Foreskin keratinocyte (primary cell): ENCODE data around the genes BCL6 and LPP.

- RAMPAGE, total RNA: no peak
These were observed 15.7 kb downstream of the BCL6 start for GRCh38 chr3:187729500-187730069.

GRCh38 chr3:187733187-187733827 lies 12.0 kb downstream of the BCL6 start:
- RAMPAGE, total RNA: no peak

DNA sequence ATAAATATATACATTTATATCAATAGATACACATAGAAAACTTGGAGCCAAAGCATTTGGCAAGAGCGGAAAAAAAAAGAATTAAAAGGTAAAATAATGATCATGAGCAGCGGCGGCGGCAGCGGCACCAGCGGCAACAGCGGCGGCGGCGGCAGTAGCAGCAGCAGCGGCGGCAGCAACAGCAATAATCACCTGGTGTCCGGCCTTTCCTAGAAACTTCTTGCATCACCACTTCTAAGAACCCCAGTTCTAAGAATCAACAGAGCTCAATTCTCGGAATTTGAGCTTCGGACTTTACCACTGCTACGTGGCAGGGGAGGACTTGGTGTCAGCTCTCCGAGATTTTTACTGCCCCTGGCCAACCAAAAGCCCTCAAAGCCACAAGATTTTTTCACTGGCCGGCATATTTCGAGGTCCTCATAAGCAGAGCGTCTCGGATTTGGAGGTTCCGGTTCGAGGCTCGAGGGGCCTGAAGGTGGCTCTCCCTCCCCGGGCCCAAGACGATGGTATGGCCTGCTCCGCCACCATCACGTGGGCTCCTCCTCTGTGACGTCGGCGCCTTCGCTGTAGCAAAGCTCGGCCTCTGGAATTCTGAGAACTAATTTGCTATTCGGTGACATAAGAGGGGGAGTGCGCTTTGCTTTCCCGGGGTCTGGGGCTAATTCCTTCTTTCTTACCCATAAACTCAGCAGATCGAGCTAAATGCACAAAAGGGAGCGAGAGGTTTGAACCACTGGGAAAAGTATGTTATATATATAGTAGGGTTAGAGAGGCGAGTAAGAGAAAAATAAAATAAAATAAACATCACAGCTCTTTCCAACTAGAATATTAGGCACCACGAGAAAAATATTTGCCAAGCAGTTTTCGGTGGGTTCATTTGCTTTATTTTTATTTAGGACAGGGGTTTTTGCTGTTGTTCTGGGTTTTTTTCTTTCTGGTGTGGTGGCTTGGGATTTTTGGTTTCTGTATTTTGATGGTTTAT lies at the start of gene BCL6:
Gene BCL6, minus strand, starts transcription at position 251 of the 982 bp plus-strand sequence.
- RAMPAGE, total RNA: no peak

DNA sequence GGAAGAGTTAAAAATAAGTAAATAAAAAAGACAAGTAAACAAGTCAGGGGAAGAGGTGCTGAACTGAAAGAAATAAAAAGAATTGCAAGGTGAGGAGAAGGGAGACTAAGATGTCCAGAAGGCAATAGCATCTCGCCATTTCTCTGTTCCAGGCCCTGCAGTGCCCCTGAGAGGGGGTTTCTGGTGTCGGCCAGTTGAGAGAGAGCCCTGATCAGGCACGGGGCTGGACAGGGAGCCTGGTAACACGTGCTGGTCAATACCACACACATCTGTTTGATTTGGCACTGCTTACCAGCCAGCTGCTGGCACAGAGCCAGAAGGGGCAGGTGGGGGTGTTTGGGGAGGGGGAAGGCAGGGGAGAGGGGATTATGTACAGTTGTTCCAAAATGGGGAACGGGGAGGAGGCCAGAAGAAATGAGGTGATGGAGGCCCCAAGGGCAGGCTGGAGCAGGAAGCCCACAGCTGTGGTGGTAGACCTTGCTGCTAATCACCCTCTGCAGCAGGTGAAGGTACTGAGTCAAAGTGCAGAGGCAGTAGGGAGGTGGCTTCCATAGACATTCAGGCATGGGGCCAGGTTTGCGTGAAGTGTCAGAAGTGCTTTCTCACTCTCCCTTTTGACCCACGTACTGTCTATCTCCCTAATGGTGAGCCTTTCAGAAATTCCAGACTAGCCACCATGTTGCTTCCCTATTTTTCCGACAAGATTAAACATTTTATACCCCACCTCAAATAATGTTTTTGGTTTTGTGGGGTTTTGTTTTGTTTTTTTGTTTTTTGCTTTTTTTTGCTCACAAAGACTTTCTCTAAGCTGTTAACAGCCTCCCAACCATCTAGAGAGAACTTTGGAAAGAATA lies 153.5 kb upstream of the LPP start:
- RAMPAGE, total RNA: no peak

DNA sequence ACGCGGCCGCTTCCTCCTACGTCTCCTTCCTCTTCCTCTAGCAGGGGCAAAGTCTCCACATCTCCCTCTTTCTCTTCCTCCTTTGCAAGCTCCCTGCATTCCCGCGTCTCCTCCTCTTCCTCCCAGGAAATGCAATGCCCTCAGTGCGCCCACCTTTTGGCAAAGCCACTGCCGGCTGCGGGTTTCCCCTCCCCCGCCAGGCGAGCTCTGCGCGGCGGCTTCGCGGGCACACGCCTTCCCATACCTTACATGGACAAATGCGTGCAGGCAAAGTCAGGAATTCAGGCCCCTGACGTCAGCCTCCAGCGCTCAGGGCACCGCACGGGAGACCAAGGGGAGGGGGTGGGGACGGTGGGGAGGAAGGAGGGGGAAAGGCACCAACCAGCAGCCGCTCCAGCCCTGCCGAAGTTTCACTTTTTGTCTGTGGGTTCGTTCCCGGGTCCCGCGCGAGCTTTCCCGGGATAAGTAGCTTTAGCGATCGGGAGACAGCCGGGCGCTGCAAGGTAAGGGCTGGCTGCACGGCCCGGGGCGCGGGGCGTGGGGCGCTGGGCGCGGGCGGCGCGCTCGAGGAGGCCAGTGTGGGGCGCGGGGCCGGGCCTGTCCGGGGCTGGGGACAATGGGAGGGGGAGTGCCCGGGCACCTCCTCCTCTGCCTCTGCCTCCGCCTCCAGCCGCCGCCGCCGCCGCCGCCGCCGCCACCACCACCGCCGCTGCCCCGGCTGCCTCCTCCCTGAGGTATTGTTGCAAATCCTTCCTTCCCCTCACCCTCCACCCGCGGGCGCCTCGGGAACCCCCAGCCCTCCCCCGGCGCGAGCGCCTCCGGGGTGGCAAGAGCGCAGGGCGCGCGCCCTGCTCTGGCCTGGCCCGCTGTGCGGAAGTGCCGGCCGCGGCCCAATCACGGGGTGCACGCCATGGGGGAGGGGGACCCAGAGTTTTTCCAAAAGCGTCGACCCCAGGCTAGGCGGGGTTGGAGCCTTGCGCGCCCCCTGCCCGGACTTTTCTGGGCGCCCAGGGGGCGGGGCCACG lies at the start of gene LPP:
Gene LPP, plus strand, starts transcription at position 639 of the 1,025 bp plus-strand sequence.
- RAMPAGE, total RNA: start-site peak on the plus strand centred at position 416 of the sequence, 154 bp wide, 66 and 32 reads in 2 replicates

DNA sequence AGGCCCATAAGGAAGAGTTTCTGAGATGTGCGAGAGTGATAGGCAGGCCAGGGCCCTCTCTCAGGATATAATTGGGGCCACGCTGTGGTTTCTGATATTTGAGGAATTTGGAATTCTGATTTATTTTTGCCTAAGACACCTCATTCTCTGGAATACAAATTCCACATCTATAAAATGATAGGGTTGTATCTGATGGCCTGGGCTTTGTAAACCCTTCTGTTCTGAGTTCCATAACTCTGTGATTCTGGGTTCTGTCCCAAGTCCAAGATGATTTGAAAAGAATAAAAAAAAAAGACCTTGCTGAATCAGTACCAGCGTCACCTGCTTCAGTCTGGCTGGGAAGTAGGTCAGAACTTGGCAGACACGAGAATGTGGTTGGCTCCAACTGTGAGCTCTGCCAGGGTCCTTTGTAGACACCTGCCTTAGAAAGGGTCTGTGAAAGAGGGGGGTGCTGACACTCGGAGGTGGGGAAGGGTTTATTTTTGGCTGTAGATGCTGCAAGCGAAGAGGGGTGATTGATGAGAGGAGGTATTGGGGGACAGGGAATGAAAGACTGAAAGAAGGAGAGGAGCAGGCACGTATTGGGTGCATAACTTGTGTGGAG lies 35.5 kb downstream of the LPP start:
- RAMPAGE, total RNA: no peak

DNA sequence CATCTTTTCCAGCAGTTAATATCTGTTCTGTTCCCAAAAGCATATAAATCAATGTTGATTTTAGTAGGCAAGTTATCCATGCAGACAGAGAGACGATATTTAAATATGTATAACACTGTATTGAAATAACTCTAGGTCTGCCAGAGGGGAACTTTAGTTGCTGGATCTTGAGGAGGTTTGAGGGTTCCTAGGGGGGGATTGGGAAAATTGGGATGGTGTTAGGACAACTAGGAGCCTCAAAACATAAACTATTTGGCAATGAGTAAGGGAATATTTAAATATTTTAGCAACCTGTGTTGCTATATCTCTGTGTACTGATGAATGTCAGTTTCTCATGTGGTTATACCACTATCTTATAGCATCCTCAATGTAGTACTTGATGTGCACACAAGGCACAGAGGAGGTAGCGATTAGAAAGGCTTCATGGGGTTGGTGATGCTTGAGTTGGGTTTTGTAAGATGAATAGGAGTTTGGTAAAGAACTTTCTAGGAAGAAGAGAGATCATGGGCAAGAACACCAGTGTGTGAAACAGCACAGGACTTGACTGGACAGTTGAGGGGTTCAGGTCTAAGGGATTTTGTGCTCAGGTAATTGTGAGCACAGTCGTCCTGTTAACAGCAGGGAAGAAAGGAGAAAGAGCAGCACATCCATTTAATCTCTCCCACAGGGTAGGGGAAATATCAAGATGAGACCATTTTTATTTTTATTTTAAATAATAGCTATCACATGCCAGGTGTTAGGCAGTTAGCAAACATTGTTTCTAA lies 38.0 kb downstream of the LPP start:
- RAMPAGE, total RNA: no peak

- RAMPAGE, total RNA: no peak
These were observed 60.5 kb downstream of the LPP start for GRCh38 chr3:188214313-188215050.

- RAMPAGE, total RNA: no peak
These were observed 93.0 kb downstream of the LPP start for GRCh38 chr3:188246865-188247407.

- RAMPAGE, total RNA: no peak
These were observed 95.1 kb downstream of the LPP start for GRCh38 chr3:188248883-188249542.

DNA sequence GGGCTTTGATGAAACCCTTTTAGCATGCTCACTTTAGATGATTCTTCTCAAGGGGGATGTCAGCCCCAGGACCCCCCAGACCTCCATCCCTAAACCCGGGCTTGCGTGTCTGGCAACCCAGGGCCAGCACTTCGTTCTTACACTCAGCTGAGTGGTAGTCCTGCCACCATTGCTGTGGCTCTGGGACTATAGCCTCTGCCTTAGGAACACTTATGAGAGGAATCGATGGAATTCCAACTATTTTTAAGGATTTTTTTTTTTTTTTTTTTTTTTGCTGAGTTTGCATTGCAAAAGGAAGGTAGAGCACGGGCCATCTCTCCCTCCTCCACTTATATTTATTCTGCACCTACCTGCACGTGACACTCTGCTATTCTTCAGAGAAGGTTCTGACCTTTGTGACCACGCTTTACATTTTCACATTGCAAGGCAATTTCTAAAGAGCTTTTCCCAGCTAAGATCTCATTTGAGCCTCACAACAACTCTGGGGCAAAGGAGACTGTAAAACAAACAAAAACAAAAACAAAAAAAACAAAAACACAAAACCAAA lies 113.9 kb downstream of the LPP start:
- RAMPAGE, total RNA: no peak

DNA sequence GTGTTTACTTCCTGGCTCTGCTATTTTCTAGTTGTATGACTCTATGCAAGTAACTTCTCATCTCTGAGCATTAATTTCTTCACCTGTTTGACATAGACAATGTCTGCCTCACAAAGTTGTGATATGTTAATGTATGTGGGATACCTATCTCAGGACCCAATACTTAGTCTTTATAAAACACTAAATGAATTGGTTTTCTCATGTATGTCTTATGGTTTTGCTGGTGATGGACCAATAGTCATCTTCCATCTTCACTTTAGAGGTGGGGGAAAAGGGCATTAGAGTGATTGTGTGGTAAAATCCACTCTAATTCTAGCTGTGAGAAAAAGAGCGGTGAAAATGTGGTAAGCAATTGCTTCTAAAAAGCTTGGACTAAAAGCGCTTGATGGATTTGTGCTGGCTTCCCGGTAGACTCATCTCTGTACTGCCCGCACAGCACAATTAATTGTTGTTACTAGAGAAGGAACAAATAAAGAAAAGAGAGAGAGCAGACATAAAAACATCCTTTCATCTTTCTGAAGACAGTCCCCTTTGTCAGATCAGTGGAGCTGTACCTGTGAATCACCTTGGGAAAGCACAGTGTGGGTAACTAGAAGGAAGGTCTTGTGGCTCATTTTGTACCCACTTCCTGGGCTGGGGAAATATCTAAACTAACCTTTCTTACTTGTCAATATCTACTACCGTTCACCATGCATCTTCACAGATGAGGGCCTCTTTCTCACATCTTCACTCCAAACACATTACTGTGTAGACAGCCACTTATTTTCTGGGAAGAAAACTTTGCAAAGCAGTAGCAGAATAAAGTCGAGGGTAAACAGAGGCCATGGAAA lies 169.0 kb downstream of the LPP start:
- RAMPAGE, total RNA: no peak

DNA sequence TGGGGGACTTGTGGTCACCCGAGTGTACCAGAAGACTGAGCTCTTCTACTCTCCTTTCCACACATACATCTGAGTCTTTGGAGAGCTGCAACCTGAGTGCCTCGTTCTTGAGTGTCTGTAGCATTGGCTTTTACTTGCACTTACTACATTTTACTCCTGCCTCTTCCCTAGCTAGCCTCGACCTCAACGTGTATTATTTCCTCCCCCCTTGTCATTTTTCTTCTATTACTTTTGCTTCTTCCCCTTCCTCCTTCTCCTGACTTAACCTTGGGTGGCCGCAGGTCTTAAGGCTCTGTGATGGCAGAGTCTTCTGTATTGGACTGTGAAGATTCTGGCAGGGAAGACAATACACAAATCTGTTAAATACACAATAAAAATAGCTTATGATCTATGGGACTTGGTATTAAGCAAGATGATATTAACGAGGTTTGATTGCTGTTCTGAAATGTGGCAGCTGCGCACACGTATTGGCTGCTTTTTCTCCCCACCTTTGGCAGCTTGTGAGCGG lies 197.9 kb downstream of the LPP start:
- RAMPAGE, total RNA: no peak

DNA sequence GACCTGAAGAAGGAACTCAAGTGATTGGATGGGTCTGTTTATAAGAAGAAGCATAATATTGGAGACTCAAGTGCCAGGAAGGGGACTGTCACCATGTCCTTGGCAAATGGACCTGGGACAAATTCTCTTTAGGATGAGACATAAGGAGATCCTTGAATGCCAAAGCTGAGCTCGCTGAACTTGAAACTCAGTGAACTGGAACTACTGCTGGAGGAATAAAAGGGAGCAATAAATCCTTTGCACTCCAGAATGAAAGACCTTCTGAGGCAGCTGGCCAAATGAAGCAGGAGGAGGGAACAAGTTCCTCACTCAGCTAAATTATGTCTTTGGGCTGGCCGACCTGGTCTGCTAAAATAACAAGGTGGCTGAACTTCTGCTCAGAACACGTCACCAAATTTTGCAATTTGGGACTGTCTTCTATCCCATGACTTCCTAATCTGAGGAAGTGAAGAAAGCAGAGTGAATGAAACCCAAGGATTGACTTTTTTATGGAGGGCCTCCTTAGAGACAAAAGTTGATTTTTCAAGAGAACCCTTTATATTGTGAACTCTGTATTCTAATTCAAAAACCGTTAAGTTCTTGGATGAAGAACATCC lies 314.7 kb downstream of the LPP start:
- RAMPAGE, total RNA: no peak

- RAMPAGE, total RNA: no peak
These were observed 315.3 kb downstream of the LPP start for GRCh38 chr3:188469185-188469787.

DNA sequence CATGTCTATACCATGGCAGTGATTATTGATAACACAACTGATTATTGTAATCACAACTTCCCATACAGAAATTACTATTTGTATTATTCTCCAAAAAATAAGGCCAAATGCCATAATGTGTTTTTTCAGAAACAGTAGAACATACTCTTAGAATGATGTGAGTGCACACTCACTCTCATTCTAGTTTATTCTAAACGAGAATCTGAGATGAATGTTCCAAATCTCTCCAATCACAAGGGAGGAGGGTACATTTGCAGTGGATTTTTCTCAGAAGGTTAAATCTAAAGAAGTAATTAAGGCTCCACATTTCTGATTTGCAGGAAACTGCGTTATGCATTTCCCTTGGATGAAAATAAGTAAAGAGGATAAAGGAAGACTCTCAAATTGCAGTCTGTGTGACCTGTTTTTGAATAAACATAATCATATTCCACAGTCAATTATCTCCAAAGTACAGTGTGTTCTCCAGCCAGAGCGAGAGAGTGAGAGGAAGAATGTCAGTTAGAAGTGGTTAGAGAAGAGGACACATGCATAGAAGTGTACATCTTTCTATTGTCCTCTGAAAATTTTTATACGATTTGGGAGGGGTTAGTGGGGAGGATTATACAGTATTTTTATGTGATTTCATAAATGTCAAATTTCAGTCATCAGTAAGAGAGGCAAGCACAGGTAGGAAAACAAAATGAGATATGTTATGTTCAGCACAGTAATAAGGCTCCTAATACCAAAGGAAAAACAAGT lies 487.0 kb downstream of the LPP start:
- RAMPAGE, total RNA: no peak

- RAMPAGE, total RNA: no peak
These were observed 448.4 kb upstream of the TPRG1 start for GRCh38 chr3:188723362-188723759.

- RAMPAGE, total RNA: no peak
These were observed 375.8 kb upstream of the TPRG1 start for GRCh38 chr3:188795810-188796592.

GRCh38 chr3:188853836-188854321 lies 317.9 kb upstream of the TPRG1 start:
- RAMPAGE, total RNA: no peak

GRCh38 chr3:188948621-188949698 lies 222.8 kb upstream of the TPRG1 start:
- RAMPAGE, total RNA: no peak